Neutrophil (primary cell): ENCODE results near the gene ATRIP.

DNA sequence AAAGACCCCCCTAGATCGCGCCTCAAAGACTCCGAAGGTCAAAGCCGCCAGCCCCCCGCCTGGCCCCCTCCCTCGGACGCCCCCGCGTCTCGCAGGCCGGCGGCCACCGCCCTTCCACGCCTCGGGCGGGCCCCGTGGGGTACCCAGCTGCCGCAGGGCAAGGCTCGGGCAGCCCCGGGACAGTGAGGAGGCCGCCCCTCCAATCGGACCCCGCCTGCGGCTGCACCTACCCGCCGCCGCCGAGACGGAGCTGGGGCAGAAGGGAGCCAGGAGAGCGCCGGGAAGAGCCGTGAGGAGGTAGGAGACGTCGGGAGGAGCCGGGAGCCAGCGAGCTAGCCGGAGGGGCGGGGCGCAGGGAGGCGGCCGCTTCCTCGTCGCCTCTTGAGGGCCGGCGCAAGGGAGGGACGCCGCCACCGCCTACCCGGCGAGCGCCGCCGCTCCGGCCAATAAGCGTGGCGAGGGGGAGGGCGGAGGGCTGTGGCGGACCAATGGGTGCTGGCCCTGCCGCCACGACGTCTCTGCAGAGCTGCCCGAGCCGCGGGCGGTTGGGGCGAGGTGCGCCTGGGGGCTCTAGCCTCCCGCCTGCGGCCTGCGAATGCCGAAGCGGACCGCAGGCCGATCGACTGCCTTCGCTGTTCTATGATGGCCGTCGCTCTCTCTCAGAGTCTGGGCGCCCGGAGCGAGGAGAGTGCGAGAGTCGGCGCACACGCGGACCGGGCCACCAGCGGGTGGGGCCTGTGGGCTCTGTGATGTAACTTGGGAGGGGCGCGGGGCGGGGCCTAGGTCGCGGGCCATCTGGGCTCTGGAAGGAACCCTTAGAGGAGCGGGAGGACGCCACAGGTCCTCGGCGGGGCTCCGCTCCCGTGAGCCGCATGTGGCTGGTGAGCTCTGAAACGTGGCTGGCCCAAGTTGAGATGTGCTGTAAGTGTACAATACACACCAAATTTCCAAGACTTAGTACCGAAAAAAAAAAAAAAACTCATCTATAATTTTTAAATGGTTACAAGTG, 72.6 kb upstream of the MAP4 start:
- PRO-cap, result bidirectional peak, plus-strand start at position 818 of the sequence, minus-strand start at position 668 of the sequence

DNA sequence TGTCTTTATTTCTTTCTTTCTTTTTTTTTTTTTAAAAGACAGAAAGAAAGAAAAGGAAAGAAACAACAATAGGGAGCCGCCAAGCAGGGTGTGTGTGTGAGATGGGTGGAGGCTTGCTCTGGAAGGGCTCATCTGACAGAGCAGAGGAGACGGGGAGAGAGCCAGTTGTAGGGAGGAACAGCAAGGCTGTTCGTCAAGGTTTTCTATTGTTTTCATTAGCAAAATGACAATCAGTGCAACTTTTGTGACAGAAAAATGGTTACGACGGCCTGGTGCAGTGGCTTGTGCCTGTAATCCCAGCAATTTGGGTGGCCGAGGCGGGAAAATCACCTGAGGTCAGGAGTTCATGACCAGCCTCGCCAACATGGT, 69.2 kb downstream of the CDC25A start:
- PRO-cap, result no peak

DNA sequence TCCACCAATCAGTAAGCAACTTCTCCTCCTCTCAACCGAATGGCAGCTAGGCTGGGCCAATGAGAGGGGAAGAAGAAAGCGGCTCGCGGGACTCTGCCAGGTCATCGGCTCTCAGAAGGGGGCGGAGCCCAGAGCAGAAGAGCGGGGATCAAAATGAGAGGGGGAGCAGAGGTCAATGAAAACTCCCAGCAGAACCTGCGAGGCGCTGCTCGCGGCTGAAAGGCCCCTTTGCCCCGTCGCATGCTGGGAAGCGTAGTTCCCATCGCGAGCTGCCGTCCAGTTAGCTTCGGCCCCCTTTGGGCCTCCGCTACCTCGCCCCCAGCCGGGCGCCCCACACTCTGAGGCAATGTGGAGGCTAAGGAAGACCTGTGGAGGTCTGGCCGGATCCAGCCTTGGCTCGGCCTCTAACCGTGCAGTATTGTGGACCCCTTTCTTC, 268 bp upstream of the CDC25A start:
- PRO-cap, result no peak

DNA sequence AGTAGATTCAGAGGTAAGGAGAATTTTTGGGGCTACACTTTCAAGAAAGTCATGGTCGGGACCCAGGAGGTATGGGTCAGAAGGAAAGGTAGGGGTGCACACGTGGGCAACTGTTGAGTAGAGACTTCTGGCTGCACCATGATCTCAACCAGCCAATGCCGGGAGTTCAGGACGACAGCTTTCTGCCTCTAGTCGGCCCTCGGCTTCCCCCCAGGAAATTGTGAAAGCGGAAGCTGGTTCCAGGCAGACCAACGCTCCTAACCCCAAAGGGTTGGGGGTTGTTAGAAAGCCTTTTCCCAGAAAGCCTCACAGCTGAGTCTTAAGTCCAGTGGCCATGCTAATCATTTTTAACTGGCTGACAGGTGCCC, 1.8 kb upstream of the SPINK8 start:
- PRO-cap, result no peak

GRCh38 chr3:48403720-48404789, 25.8 kb downstream of the PLXNB1 start:
- PRO-cap, result no peak

DNA sequence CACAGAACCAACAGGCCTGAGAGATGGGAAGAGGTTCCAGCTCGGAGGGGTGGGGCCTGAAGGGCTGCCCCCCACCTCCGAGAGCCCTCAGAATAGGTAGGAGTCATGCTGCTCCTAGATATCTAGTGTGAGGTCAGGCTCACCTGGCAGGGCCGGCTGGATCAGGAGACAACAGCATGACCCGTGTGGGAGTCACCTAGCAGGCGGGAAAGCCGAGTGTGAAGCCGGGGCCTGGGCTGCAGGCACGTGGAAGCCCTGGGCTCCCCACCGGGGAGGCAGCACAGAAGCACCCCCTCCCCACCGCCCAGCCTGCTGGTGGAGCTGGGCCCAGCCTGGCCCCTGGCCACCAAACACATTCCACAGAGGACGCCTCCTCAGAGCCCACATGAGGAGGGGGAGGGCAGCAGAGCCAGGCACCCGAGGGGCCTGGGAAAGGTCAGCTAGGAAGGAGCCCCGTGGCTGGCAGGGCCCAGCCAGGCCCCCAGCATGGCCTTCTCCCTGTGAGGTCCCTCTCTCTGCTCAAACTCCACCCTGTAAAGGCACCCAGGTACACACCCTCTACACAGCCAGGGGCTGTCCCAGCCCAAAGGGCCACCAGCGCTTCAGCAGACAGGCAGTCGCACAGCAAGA, 4.6 kb downstream of the PLXNB1 start:
- PRO-cap, result no peak

DNA sequence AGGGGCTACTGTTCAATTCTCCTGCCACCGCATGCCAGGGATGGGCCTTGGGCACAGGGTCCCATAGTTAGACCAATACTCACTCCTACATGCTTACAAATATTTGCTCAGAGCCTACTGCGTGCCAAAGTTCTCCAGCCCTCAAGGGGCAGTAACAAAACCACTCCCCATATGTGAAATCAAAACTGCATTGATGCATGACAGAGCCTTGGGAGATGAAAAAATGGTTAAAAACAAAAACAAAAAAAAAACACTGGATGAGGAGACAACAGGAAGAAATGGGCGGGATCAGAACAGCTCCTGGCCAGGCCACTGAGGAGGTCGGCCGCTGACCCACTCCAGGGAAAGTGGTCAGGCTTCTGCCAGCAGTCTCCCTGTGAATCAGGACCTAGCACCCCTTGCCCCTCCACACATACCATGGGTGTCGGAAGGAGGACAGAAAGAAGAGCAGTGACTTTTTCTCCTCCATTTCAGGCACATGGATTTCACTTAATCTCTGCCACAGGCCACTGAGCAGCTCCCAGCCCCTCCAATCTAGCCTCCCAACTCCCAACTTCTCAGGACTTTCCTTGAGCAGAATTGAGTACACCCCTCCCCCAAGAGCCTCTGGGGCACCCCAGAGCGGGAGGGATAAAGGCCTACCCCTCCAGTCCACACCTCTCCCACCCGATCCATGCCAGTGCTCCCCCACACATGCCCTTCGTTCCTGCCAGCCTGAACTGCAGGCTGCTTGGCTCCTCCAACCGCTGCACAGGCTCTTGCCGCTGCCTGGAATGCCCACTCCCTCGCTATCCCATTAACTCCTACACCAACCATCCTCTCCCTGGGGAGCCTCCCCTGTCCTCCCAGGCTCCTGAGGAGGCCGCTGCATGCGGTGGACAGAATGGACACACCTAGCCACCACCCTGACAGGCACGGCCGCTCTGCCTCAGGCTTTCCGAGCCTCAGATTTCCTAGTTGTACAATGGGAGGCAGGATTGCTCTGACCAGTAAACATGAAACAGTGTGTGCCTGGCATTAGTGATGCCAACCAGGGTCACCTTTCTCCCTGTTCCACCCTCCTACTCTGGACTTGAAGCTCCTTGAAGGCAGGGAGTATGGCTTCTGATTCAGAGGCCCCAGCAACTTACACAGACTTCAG, 2.6 kb downstream of the PLXNB1 start:
- PRO-cap, result no peak

DNA sequence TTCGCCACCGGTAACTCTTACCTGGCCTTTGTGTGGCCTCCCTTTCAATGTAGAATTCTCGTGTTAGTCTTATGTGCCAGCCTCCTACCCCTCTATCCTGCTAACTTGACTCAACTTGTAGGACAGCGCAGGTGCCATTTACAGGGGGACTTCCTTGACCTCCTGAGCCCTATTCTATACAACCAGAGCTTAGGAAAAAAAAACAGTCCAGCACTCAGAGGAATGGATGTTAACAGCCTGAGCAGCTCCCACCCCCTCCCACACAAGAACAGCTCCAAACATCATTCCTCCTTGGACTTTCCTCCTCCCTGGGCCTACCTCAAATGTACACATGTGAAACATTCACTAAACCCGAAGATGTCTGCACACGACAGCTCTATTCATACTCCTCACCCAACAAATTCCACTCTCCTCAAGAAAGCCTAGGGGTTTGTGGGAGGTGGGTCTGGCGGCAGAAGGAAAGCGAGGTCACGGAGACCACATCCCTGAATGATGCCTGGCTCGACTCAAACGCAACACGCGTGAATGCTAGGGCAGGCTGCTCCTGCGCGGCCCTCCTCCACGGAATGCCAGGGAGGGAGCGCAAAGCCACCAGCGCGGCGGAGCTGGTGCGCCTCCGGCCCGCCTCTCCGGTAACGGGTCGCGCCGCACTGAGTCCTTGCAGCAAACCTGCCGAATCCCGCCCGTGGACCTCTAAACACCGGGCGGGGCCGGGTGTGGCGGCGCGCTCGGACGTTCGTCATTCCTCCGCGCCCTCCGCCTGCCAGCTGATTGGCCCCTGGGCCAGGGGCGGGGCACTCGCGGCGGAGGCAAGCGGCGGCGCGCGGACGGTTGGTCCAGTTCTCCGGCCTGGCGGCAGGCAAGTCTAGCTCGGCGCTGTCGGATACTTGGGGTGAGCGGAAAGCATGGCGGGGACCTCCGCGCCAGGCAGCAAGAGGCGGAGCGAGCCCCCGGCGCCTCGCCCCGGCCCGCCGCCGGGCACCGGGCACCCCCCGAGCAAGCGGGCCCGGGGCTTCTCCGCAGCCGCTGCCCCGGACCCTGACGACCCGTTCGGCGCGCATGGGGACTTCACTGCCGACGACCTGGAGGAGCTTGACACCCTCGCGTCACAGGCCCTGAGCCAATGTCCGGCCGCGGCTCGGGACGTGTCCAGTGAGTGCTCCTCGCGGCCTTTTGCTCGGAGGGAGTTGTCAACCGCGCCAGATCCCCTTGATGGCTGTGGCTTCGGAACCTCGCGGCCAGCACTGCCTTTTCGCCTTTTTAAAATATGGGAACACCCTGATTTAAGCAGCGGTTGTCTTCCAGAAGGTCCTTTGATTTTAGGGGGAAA, at the start of gene ATRIP:
Gene ATRIP (plus strand): TSS at position 797 of the 1,330 bp plus-strand sequence.
- PRO-cap, result bidirectional peak, plus-strand start at position 839 of the sequence, minus-strand start at position 695 of the sequence

- PRO-cap, result no peak
These were observed 2.3 kb downstream of the TREX1 start for GRCh38 chr3:48468311-48468829.

- PRO-cap, result no peak
These were observed 6.4 kb downstream of the CELSR3 start for GRCh38 chr3:48655969-48656904.

DNA sequence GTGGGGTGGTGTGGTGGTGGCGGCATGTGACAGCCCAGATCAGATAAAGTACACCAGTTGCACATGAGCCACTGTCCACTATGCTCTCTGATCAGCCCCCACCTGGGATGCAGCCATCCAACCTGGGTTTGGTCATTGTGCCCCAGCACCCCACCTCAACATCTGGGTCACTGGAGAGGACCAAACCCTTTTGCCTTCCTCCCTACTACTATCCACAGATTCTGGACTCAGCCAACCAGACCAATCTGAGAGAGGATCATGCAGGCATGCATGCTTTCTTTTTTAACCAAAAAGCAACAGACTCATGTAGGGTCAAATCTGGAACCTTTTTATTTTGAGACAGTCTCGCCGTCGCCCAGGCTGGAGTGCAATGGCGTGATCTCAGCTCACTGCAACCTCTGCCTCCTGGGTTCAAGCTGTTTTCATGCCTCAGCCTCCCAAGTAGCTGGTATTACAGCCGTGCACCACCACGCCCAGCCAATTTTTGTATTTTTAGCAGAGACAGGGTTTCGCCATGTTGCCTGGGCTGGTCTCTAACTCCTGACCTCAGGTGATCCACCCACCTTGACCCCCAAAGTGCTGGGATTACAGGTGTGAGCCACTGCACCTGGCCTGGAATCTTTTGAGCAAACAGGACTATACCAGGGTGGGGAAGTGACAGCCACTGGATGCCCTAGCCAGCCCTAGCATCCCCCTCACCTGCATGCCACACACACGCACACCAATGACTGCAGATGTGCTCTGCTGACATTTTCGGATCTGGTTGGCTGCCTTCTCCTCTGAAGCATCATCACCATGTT, 3.3 kb upstream of the NCKIPSD start:
- PRO-cap, result no peak

- PRO-cap, result no peak
These were observed 6.6 kb upstream of the NCKIPSD start for GRCh38 chr3:48692312-48692733.

DNA sequence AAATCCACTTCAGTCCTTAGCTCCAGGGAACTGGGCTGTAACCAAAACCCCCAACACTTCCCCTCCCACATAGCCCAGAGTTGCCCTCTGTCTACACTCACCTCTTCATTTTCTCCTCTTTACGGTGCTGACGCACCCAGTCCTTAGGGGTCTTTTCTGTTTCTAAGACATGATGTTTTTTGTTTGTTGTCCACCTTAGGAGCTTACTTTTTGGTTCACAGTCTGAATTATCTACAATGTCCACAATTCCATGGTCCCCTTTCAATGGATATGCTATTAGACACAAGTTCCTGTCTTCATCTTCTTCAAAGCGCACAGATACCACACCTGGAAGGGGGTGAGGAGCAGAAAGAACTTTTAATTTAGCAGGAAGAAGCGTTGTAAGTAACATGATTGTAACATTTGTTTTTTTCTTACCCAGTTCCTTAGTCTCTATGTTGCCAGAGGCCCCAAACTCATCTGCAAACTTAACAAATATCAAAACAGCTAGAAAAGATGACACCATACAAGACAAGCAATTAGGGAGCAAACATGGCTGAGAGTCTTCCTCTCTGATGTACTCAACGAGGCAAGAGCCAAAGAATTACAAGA, 7.2 kb upstream of the NCKIPSD start:
- PRO-cap, result no peak

DNA sequence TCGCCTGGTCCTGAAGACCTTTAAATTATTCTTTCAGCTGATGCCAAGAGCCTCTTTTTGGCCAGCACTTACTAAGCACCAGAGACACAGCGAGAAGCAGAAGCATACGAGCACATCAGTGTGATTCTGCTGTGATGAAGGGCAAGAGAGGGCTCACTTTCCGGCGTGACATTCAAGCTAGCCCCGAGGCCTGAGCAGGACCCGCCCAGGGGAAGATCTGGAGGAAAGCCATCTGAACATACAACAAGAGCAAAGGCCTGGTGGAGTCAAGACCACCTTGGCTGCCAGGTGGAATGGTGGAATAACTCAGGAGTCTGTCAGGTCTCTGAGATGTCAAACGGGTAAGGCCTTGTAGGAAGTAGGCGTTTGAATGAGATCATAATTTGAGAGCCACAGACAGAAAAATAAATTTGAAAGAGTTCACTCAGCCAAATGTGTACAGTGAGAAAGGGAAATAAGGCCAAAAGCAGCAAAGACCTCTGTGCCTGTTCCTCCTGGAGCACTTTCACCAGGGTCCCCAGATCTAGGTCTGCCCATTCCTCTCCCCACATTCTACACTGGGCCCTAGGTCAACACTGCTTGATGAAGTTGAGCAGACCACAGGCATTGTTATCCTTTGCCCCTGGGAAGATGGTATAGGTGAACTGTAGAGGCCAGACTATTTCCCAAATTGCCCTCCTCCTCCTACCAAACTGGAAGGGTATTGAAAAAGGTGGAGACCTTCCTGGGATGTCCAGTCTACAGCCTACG, 569 bp upstream of the PRKAR2A start:
- PRO-cap, result no peak

DNA sequence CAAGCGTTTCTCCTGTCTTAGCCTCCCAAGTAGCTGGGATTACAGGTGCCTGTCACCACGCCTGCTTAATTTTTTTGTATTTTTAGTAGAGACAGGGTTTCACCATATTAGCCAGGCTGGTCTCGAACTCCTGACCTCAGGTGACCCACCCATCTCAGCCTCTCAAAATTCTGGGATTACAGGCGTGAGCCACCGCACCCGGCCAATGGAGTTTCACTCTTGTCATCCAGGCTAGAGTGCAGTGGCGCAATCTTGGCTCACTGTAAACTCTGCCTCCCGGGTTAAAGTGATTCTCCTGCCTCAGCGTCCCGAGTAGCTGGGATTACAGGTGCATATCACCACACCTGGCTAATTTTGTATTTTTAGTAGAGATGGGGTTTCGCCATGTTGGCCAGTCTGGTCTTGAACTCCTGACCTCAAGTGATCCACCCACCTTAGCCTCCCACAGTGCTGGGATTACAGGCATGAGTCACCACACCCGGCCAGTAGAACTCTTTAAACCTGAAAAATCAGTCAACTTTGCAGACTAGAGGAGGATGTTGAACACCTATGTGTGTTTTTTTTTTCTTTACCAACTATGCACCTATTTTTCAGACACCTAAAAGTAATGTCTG, 7.8 kb downstream of the ARIH2 start:
- PRO-cap, result no peak

DNA sequence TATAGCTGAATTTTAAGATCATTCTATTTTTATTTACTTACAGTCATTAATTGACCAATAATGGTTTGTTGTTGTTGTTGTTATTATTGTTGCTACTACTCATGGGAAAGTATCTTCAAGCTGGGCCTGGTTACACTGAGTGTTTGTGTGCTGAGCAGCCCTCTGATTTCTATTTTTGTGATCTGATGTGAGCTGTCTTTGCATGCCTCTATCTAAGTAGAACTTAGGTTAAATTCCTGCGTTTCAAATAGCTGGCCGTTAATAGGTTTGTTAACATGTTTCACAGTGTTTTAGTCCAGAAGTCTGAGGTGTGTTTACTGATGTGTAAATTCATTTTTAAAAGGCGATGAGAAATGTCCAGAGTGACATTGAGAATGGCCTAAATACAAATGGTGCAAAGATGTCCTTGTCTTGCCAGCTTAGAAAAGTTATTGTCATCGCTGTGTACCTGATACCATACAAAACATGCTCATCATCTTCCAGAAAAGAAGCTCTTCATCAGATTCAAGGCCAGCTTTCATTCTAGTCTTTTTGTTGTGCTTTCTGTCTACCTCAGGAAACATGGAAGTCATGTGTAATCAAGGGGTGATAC, 15.8 kb downstream of the ARIH2 start:
- PRO-cap, result no peak

GRCh38 chr3:49092639-49092782, 1.4 kb downstream of the QRICH1 start:
- PRO-cap, result no peak

- PRO-cap, result no peak
These were observed 720 bp downstream of the QRICH1 start for GRCh38 chr3:49092783-49093918.

- PRO-cap, result no peak
These were observed 3.5 kb upstream of the QARS1 start for GRCh38 chr3:49108057-49108525.

DNA sequence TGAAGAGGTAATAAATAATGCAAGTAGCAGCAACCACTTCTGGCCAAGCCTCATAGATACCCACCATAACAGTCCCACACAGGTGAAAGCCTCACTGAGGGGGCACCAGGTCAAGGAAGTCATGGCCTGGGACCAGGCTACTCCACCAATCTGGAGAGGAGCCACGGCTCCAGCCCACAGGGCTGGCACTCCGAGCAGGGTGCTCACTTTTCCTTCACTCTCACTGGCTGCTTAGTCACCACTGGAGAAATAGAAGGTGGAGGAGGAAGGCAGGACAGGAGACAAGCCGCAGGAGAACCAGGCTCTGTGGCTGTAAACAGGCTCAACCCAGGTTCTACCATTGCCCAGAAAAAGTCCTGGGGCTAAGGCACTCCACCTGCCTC, 1.2 kb downstream of the USP19 start:
- PRO-cap, result no peak